Skin of body (tissue), 2 donors: ENCODE data around the genes PLA2G10, NPIPA3, PDXDC1 and NPIPA5.

DNA sequence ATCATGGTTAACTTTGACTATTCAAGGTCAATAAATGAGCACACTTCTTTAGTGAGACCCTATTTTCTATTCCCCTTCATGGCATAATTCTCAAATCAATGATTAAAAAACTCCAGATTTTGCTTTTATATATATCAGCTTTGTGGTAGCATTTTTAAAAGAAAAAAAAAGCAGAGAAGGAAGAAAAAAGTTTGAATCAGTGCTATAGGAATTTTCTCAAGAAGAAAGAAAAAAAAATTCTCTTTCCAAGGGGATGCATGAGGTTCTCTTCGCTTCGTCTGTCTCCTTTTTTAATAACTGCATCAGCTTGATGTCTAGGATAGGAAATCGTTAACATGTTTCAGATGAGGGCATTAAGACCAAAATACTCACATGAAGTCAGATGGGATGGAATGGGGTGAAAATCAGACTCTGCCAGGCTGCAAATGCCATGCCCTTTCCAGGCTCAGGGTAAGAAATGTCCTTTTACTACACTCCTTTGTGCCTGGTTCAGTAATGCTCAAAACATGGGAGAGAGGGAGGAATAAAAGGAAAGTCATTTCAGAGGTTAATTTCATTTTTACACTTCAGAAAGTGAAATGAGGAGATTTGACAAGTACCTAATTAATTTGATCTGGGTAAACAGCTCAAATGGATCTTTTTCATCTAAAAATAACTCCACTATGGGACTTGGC, 21.8 kb upstream of the ERCC4 start:
- RAMPAGE, long total RNA, result no peak

GRCh38 chr16:13994540-13995006, 74.6 kb downstream of the ERCC4 start:
- RAMPAGE, long total RNA, result no peak

- RAMPAGE, long total RNA, result no peak
Measured at GRCh38 chr16:13995310-13995623, 75.3 kb downstream of the ERCC4 start.

DNA sequence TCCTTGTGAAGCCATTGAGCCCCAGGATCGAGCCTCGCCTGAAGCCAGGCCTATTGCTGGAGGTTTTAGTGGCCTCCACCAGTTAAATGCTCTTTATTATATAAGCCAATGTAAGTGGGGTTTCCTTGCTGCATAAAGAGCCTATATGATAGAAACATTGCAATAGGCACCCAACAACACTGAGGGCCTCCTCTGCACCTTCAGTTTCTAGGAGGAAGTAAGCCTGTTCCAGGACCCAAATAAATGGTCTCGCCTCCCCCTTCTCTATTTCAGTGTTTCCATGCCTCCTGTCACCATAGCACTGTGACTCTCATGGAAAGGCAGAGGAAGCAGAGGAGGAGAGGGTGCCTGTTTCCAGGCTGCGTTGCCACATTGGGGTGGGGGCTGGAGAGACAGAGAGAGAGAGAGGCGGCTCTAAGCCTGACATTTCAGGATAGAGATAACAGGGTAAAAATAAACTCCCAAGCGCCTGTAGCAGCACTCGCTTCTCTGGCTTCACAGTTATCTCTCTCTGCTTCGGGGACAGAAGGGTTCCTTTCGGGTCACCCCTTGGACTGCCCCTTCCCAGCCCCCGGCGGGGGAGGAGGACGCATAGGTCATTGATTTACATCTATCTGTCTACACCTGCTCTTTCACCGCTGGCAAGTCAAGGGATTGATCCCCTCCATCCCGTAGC, 71.3 kb upstream of the MRTFB start:
- RAMPAGE, long total RNA, result no peak

DNA sequence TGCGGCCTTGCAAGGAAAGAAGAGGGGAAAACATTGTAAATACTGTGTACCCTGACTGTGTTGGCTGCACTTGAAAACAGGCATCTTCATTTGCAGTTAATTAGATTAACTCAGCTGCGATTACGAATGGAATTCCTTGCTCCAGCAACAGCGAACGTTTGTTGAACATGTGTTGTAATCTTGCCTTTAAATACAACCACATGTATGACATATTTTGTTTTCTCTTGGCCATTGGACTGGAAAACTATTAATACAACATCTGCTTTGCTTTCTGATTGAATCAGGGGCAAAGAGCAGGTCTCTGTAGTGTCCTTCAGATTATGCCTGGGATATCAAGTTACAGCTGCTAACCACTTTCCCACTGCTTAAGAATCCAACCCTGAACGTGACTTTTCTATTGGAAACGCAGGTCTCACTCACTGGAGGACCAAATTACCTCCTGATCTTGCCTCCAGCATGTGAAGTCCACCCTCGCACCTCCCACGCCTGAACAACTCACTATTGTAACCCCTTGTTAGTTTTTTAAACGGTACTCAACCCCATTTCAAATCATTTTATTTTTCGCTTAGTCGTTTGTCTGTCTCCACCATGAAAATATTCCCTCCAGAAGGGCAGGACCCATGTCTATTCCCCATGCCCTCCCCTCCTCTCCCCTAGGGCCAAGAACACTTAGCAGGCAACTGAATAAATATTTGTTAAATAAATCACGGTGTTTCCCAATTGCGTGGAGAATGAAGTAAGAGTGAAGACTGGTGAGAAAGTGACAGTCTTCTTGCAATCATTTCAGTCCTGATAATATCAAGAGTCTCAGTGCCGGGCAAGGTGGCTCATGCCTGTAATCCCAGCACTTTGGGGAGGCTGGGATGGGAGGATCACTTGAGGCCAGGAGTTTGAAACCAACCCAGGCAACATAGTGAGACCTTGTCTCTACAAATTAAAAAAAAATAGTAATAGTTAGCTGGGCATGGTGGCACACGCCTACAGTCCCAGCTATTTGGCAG, 57.4 kb upstream of the MRTFB start:
- RAMPAGE, long total RNA, result no peak

DNA sequence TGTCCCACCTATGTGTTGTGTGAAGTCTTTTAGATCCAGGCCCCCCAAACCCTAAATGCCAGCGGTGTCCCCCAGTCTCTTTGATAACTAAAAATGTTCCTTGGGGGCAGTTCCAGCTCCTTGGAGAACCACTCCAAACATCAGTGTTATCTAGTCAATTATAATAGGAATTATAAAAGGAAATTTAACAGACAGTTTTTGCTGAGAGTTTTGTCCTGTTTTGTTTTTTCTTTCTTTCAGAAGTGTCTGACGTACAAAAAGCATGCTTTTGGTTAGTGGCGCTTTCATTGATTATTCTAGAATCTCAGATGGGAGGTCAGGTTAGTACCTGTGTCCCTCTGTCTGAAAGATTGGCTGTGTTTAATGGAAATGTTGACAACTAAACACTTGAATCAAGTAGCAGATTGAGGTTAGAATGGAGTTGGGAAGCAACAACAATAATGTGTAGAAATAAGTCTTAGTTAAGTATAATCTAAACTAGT, 2.2 kb downstream of the MRTFB start:
- RAMPAGE, long total RNA, result no peak

- RAMPAGE, long total RNA, result no peak
Measured at GRCh38 chr16:14176353-14177725, 105.7 kb downstream of the MRTFB start.

DNA sequence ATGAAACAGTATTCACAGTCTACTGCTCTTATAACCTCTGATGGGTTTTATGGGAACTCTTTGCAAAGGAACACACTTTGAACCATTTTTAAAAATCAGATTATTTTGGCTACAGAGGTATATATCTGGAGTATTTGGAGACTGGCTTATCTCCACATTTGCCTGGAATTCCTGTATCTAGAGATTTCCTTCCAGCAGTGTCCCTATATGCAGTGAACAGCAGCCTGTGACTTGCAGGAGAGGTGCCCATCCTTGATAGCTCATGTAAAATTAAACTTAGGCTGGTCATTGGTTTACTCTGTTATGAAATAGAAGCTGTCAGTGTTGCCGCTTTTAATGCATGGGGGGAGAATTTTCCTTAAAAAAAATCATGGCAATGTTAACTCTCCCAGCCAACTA, 114.6 kb downstream of the MRTFB start:
- RAMPAGE, long total RNA, result no peak

DNA sequence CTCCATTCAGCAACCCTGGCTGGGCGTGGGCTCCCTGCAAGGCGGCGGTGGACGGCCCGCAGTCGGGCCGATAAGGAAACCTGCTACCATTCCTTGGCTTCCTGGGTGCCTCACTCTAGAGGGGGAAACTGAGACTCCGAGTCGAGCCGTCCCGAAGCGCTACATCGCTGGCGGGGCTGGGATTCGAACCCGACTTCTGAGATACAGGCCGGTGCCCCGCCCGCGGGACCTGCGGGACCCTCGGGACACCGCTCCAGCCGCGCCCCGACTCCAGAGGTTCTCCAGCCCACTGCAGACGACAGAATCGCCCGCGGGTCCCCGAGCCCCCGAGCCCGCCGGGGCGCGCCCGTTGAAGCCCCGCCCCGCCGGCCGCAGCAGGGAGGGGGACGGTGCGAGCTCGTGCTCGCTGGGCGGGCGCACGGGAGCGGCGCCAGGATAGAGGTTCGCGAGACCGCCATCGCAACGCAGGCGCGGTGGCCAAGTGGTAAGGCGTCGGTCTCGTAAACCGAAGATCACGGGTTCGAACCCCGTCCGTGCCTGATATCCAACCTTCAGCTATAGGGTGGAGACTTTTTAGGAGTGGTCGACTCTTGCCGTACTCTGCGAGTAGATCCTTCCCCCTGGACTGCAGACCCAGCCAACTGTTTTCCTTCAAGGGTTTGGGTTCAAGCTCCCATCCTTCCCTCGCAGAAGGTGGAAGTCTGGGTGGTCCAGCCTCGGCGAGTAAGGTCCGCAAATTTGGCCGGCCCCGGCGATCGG, 214.5 kb downstream of the MRTFB start:
- RAMPAGE, long total RNA, result no peak

DNA sequence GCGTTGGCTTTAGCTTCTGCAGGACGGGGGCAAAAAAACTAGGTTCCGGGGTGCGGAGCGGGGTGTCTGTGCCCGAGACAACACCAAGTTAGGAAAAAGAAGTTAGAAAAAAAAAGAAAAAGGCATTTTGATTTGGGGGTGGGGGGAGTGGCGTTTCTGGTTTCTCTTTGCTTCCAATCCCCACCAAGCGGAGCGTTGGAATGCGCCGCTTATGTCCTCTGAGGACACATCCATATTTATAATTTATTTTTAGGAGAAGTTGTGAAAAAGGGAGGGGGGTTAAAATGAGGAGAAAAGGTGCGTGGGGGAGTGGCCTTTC, 232.0 kb downstream of the MRTFB start:
- RAMPAGE, long total RNA, result no peak

DNA sequence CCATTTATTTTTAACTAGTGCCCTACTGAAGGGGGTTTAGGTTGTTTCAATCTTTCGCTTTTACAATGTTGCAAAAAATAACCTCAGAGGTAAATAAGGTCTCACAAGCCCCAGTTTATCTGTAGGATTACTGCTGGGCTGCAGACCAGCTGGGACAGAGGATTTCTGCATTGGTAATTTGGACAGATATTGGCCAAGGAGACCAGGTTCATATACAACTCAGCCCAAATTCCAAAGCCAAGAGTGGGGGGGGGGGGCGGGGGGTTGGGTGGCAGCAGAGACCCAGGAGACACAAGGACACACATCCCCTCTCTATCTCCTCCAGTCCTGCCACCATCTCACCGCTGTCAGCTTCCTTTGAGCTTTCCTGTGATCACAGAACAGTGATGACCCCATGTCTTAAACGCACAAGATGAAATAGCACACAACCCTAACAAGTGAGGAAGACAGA, 274.9 kb downstream of the PARN start:
- RAMPAGE, long total RNA, result no peak

GRCh38 chr16:14522178-14522585, 107.9 kb downstream of the PARN start:
- RAMPAGE, long total RNA, result no peak

- RAMPAGE, long total RNA, result no peak
Measured at GRCh38 chr16:14634401-14634855, 1.7 kb downstream of the BFAR start.

GRCh38 chr16:14694110-14694663, at the start of gene PLA2G10:
Gene PLA2G10, minus strand, starts transcription at chr16:14694308.
- RAMPAGE, long total RNA, result no peak

- RAMPAGE, long total RNA, result no peak
Measured at GRCh38 chr16:14703083-14703590, at the start of gene NPIPA3. Gene NPIPA3, plus strand, starts transcription at chr16:14703411.

- RAMPAGE, long total RNA, result no peak
Measured at GRCh38 chr16:14974470-14975544, at the start of gene PDXDC1. Gene PDXDC1, plus strand, starts transcription at chr16:14975026.

DNA sequence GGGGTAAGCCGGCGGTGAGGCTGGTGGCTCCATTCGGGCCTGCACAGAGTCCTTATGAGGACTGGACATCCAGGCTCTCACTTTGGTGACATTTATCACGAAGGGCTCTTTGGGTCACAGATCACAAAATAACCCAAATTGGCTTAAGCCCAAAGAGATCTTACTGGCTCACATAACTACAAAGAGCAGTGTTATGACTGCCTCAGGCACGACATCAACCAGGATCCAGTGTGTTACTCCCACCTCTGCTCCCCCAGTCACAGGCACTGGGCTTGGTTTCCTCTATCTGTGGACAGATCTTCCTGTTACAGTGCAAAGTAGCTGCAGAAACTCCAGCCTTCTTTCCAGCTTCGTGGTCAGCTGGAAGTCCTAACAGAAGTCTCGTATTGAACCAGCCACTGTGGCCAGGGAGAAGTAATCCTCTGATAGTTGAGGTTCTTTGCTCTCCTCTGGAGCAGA, 39.6 kb downstream of the NTAN1 start:
- RAMPAGE, long total RNA, result no peak

DNA sequence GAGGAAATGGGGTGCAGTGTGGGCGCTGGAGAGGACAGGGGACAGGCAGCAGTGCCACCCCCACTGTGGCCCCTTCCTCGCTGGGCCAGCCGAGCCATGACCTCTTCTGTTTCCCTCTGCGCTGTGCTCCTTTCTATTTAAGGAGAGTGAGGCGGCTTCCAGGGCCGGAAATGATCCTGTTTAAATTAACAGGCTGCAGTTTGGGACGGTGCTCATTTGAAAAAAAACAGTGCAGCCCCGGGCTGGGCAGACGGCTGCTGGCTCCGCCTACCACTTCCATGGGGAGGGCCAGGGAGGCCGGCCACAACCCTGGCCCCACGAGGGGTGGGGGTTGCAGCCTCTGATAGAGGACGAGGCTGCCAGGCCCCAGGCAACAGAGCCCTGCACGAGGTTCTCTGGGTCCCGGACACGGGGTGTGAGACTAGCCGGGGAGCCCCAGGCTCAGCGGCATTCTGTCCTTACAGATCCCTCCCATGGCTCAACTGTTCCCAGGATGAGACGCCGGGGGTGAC, 50.2 kb upstream of the RRN3 start:
- RAMPAGE, long total RNA, result no peak

- RAMPAGE, long total RNA, result no peak
Measured at GRCh38 chr16:15378025-15378562, at the start of gene NPIPA5. Gene NPIPA5, minus strand, starts transcription at chr16:15378294.

GRCh38 chr16:15489426-15489899, 55.1 kb downstream of the BMERB1 start:
- RAMPAGE, long total RNA, result no peak